Islet of Langerhans (tissue), 1 donor: Measurements from ENCODE around the genes DAPK3, ZBTB7A and TMIGD2.

- RRBS: 6% methylated on average over 5 of the region's 47 CpGs
Observed at GRCh38 chr19:3821733-3822394, 35.7 kb upstream of the MATK start.

DNA sequence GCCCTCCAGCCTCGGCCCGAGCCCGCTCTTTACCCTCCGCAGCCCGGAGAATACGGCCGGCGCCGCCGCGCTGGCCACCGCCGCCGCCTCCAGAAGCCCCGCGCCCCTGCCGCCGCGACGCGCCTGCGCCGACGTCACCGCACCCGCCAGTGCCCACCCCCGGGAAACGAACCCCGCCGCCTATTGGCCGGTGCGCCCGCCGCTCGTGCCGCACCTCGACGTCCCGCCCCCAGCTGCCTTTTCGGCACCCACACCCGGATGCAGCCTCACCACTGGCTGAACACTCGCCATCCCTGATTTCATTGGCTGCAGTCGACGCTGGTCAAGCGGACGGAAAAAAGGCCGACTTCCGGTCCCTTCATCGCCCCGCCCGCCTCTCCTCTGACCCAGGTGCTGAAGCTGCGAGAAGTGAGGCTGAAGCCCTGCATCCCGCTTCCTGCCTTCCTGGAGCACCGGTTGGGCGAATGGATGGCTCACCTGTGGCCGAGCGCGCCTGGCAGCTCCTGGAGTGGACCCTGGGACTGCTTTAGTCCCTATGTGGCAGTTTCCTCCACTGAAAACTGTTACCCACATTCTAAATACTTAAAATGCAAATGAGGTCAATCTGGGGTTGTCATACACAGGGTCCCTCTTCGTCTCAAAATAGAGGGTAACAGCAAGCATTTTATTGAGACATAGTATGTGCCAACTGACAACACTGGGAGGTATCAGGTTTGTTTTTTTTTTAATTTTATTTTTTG is at the start of gene DAPK3:
Gene DAPK3, minus strand, starts transcription at position 111 of the 740 bp plus-strand sequence.
- RRBS: 3% methylated on average over 28 of the region's 59 CpGs

- RRBS: no CpG with 5 or more reads among the region's 12 CpGs
Observed at GRCh38 chr19:4020408-4020778, 12.9 kb downstream of the PIAS4 start.

GRCh38 chr19:4044061-4044875 is 22.4 kb downstream of the ZBTB7A start:
- RRBS: 93% methylated on average over 3 of the region's 31 CpGs

DNA sequence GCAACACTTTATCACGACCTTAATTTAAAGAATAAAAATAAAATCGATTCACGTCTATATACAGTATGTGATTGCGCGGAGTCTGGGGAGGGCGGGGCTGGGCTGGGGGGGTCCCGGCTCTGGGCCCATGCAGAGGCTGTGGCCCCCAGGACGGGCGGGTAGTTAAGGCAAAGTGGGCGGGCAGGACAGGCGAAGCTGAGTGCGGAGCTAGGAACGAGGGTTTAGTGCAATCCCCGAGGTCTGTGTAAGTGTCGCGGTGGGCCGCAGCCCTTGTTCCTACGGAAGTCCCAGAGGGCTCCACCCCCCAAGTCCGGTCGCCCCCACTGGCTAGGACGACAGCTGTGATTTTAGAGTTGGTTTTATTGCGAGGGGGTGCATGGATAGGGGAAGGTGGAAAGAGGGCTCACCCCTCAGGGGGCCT is 21.8 kb downstream of the ZBTB7A start:
- RRBS: no CpG with 5 or more reads among the region's 22 CpGs

DNA sequence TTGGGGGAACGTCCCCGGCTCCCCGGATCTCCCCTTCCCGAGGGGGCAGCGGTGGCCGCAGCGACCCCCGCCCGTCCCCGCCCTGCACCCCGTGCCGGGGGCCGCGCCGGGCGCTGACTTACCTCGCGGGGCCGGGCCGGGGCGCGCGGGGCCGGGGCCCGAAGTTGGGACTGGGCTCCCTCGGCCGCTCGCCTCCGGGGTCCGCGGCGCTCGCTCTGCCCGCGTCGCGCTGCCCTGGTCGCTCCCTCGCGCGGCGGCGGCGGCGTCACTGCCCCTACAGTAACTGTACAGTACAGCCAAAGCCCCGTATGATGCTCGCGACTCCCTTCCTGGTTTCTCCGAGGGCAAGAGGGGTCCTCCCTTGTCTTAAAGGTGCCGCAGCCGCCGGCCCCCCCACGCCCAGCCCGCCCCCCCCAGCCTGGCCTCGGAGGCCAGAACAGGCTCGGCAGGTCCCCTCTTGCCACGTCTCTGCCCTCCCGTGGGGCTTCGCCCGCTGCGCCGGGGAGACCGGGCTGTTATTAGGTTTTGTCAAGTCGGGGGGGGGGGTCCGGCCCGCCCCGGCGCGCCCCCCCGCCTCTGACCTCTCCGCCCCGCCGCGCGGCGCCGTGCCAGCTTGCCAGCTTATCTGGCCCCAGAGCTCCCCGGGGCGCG is at the start of gene ZBTB7A:
Gene ZBTB7A, minus strand, starts transcription at position 340 of the 651 bp plus-strand sequence.
- RRBS: 5% methylated on average over 27 of the region's 80 CpGs

- RRBS: no CpG with 5 or more reads among the region's 17 CpGs
Observed at GRCh38 chr19:4149354-4150008, 4.0 kb upstream of the CREB3L3 start.

GRCh38 chr19:4267350-4268048 is 11.6 kb upstream of the SHD start:
- RRBS: 38% methylated on average over 10 of the region's 21 CpGs

DNA sequence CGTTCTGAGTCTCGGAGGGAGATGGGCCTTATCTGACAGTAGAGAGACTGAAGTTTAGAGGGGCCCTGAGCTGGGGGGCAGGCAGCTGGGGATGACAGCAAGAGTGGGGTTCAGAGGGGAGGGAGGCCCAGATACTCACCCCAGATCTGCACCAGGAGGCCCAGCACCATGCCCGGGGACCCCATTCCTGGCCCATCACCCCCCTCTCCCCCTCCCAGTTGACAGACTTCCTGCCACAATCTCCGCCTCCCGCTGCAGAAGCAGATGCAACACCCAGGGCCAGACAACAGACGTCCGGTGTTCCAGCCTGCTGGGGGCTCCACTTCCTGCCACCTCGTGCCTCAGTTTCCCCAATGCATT is at the start of gene TMIGD2:
Gene TMIGD2, minus strand, starts transcription at position 189 of the 360 bp plus-strand sequence.
- RRBS: no CpG with 5 or more reads among the region's 8 CpGs

GRCh38 chr19:4310186-4310870 is 5.9 kb downstream of the FSD1 start:
- RRBS: 95% methylated on average over 3 of the region's 19 CpGs

DNA sequence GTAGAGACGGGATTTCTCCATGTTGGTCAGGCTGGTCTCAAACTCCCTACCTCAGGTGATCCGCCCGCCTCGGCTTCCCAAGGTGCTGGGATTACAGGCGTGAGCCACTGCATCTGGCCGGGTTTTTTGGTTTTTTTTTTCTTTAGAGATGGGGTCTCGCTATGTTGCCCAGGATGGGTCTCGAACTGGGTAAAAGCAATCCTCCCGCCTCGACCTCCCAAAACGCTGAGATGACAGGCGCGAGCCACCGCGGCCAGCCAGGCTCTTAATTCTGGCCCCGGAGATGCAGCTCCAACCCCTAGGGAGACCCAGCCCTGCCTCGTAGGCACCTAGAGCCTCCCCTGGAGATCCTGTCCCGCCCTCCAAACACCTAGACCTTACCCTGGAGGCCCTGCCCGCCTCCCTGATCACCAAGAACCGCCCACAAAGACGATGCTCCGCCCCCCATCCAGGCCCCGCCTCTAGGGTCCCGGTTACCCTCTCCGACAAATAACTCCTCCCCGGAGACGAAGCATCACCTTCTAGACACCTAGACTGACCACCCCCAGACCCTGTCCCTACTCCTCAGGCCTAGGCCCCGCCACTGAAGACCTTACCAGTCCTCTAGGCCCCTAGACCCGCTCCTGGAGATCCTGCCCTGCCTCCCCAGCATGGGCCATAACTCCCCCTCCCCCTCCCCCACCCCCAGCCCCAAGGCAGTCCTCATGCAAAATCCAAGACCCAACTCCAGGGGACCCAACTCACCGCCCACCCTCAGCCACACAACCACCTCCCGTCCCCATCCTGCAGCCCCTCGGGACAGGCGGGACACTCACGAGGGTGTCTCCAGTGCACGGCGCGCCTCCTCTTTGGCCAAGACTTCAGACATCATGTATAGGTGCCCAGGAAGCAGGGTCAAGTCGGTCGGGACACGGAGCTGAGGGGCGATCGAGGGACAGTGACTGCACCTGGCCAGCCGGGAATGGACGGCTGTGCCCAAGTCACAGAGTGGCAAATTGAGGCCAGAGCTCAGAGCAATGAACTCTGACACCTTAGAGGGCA is 9.2 kb downstream of the STAP2 start:
- RRBS: no CpG with 5 or more reads among the region's 44 CpGs

DNA sequence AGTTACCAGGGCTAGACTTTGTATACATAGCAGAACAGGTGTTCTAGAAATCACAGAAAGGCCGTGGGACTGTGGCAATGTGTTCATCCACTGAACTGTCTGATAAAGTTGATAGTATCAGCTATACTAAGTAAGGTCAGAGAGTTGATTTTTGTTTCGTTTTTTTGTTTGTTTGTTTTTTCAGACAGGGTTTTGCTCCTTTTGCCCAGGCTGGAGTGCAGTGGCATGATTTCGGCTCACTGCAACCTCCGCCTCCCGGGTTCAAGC is 2.2 kb upstream of the STAP2 start:
- RRBS: no CpG with 5 or more reads among the region's 5 CpGs

GRCh38 chr19:4345492-4346367 is 2.4 kb downstream of the MPND start:
- RRBS: 49% methylated on average over 3 of the region's 20 CpGs

GRCh38 chr19:4375035-4376130 is 25.0 kb downstream of the SH3GL1 start:
- RRBS: no CpG with 5 or more reads among the region's 24 CpGs

DNA sequence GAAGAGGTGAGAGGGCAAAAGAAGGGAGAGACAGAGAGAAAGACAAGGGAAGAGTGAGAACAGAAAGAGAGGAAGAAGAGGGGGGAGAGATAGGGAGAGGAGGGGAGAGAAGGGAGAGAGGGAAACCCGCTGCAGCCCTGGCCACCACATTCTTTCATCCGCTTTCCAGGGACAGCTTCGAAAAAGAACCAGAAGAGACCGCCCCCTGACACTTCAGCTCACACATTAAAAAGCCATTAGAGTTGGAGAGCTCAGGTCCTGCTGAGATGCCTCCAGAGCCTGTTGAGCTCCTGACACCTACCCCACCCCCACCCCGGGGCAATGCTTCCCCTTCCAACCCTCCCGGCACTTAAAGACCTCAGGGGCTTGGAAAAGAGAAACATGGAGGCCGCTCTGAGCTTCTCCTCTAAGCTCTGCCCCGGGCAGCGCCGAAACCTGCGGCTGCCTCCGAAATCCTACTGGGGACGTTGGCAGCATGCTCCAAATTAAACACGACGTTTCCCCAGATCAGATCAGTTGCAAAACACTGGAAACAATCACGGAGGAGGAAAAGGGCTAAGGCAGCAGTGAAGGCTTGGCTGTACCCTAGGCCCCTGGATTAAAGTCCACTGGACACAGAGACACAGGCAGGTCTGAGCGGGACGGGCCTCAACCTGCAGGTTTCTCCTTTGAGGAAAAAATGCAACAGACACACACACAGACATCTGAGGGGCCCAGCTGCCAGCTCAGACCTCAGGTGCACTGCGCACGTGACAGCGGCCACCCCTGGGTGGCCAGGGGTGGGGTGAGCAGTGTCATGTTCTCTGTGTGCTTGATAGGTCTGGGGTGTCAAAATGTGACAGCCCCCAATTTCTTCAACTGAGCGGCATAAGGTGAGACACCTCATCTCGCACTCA is 9.7 kb downstream of the SH3GL1 start:
- RRBS: 38% methylated on average over 3 of the region's 23 CpGs

DNA sequence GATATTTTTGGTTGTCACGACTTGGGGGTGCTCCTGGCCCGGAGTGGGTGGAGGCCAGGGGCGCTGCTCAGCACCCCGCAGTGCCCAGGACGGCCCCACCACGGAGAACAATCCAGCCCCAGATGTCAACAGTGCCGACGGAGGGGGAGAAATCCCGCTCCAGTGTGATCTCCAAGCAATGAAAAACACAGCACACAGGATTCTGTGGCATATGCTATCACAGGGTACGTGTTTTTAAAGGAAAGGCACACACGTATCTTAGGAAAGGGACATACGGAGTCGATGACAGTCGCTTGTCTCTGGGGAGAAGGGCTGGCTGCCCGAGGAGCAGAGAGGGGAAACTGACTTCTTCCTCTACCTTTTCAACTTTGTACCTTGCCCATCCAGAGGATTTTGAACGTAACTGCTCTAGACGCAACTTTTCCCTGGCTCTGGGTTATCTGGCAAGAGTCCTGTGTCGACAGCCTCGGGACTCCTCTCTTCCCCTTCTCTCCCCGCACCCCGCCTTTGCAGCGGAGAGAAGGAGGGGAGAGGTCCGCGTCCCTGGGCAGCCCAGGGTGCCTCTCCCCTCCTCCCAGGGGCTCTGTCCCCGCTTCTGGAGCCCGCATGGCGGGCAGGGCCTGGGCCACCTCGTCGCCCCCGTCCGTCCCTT is 690 bp downstream of the SH3GL1 start:
- RRBS: no CpG with 5 or more reads among the region's 31 CpGs

- RRBS: no CpG with 5 or more reads among the region's 17 CpGs
Observed at GRCh38 chr19:4429346-4429842, 27.0 kb downstream of the CHAF1A start.

GRCh38 chr19:4430574-4431227 is 26.9 kb downstream of the UBXN6 start:
- RRBS: no CpG with 5 or more reads among the region's 19 CpGs

GRCh38 chr19:4475138-4475817 is 3.2 kb downstream of the HDGFL2 start:
- RRBS: no CpG with 5 or more reads among the region's 23 CpGs

DNA sequence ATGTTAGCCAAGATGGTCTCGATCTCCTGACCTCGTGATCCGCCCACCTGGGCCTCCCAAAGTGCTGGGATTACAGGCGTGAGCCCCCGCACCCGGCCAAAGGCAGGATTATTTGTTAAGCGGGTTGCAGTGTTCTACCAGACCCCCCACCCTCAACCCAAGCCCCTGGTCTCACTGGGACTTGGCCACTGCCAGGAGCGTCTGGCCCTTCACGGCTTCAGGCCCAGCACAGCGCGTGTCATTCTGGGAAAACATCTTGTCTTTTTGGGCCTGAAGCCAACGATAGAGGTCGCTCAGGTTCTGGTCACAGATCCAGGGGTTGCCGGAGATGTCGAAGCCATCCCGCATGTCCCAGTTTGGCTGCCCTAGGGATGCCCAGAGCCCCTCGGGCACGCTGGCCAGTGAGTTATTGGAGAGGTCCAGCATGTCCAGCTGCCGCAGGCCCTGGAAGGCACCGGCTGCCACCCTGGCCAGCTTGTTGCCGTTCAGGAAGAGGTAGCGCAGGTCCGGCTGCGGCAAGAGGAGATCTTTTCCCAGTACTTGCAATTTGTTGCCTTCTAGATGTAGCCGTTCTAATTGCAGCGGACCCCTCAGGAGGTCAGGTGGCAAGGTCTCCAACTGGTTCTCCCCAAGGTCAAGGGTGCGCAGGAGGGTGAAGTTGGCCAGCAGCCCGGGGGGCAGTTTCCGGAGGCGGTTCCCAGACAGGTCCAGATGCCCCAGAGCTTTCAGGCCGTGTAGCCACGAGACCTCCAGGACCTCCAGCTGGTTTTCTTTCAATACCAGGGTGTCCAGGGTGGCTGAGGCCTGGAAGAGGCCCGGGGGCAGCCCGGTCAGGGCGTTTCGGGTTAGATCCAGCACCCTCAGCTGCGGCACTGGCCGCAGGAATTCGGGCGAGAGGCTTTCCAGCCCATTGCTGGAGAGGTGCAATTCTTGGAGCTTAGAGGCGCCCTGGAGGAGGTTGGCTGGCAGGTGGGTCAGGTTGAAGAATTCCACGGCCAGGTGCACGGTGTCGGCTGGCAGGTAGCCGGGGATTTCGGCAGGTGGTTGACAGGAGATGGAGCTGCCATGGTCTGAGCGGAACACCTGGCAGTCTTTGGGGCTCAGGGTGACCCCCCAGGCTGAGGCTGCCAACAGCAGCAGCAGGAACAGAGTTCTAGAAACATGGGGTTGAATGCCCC is 1.7 kb downstream of the LRG1 start:
- RRBS: 78% methylated on average over 4 of the region's 47 CpGs